ENCODE measurements around the gene IFIT5.

DNA sequence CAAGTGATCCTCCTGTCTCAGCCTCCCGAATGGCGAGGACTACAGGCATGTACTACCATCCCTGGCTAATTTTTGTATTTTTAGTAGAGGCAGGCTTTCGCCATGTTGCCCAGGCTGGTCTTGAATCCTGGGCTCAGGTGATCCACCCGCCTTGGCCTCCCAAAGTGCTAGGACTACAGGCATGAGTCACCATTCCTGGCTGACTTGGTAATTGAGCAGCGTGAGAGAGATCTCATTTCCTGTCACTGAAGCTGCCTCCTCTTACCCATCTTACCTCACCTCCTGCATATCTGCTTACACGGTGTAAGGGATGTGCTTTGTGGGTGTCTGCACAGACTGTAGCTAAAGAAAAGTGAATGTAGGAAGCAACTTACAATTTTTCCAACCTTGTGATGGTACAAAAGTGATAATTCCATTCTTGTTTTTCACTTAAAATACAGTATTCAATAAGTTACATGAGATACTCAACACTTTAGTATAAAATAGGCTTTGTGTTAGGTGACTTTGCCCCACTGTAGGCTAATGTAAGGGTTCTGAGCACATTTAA is 9.8 kb downstream of the IFIT3 start:
- RRBS = no CpG with 5 or more reads among the region's 6 CpGs

DNA sequence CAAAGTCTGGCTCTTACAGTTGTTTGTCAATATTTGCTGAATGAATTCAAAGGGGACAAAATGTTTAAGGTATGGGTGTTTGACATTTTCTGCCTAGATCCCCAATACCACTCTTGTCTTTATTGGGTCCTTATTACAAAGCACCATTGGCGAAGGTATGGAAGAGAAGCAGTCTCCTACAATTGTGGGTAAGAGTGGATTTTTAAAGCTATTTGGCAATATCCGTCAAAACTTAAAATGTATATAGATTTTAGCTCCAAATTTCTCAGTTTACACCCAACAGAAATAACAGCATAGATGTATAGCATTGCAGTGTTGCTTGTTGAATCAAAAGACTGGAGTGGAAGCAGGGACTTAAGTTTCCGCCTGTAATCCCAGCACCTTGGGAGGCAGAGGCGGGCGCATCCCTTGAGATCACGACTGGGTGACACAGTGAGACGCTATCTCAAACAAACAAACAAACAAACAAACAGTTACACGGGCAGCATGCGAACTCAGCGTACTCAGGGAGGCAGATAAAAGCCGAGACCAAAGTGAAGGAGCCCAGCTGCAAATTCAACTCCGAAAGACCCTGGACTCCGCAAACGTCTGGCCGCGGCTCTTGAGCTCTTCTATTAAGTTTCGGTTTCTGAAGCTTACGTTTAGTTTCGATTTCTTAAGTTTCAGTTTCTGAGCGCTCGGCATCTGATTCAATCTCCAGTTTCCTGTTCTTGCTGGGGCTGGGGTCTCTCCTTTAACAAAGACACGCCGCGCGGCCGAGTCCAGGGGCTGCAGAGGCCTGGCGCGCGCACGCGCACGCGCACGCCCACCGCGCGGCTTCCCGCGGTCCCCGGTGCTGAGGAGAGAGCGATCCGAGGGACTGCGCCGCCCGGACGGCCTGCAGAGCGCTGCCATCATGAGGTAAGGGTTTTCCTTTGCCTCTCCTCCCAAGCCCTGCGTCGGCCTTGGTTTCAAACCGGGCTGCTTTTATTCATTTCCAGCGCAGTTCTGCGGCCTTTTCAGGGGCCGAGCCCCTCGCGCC is at the start of gene IFIT5:
Gene IFIT5 (plus strand): TSS at position 665 of the 1,021 bp plus-strand sequence.
- RRBS = under 1% methylated on average over 11 of the region's 55 CpGs

- RRBS = no CpG with 5 or more reads among the region's 1 CpG
Observed at GRCh38 chr10:89556461-89556817, 21.0 kb upstream of the SLC16A12 start.

- RRBS = no CpG with 5 or more reads among the region's 2 CpGs
Observed at GRCh38 chr10:89602840-89603478, 42.1 kb downstream of the PANK1 start.

DNA sequence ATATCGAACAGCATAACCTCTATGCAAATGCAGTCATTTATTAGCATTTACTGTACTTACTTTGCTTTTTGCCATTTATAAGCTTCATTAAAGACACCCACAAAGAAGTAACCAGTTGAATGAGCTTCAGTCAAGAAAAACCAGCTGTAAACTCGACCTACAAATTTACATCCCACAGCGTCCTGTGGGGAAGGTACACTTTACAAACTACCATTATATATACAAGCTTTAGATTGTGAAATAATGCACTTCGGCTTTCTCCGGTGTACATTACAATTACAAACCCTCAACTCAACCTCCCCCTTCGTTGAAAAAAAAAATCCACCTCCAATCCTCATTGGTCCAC is 1.4 kb downstream of the PANK1 start:
- RRBS = 0% methylated on average over 1 of the region's 6 CpGs

GRCh38 chr10:89643983-89644874 is 813 bp downstream of the PANK1 start:
- RRBS = 2% methylated on average over 28 of the region's 68 CpGs

- RRBS = no CpG with 5 or more reads among the region's 4 CpGs
Observed at GRCh38 chr10:89702478-89702878, 1.1 kb downstream of the KIF20B start.

DNA sequence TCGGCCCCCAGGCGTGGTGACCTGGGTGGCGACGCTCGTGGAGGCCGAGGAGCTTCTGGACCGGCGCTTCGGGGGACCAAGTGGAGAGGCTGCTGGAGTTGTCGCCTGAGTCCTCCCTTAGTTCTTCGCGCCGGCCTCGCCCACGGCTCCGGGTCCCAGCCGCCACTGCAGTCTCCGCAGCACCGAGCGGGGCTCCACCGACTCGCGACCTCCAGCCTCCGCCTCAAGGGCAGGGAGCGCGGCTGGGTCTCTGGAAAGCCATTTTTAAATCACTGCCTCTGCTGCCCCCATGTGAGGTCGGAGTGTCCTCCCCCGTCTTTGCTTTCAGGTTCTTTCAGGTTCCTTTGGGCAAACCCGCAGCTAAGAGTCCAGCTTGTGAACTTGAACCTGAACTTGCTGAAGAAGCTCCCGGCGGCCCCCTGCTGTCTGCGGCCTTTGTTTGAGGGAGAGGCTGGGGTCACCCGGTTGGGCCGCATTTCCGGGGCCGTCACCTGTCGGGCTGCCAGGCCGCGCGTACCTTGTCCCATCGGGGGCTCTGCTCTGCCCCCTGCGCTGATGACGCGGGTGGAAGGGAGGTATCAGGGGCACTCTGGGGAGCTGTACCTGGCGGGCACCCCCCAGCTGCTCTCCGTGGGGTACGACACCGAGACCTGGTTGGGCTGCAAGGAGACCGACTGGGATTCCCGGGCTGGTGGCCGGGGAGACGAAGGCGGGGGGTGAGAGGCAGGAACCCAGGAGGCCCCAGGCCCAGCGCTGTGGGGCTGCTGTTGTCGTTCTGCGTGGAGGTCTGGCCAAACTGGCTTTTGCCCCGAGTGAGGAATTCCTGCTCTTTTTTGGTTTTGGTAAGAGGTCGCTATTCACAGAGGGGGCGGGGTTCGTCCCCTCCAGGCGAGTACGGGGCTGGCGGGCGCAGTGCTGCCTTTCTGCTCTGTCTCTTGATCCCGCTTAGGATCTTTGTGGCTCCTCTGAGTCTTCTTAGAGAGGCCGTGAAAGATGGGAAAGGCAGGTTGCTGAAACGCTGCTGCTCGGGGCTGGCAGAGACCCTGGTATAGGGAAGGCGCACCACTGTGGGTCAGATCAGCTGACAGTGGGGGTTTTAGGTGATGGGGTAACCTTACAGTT is 136.3 kb downstream of the KIF20B start:
- RRBS = 4% methylated on average over 17 of the region's 69 CpGs

GRCh38 chr10:90913681-90914253 is 7.1 kb downstream of the ANKRD1 start:
- RRBS = no CpG with 5 or more reads among the region's 2 CpGs

DNA sequence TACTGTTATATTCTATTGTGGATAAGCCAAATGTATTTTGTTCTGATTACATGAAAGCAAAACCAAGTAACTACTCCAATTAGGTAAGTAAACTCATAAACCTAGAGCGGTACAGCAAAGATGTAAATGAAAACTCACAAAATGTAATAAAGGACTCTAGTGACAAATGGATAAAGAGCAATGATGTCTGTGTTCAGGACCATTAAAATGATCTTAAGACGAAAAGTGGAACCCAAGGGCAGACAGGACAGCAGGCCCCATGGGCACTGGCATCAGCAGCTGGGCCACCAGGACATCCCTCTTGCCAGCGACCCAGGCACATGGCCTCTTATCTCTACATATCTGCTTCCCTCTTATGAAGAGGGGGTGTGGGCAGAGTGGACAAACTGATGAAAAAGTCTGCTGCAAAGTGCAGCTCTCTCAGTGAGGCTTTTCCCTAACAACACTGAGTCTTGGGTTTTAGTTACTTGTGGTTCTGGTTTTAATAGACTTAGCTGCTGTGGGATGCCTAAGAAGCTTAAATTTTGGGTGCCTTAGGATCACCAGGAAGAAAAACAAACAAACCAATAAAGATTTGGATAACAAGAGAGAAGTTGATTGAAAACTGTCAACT is 44.8 kb upstream of the ANKRD1 start:
- RRBS = no CpG with 5 or more reads among the region's 3 CpGs

DNA sequence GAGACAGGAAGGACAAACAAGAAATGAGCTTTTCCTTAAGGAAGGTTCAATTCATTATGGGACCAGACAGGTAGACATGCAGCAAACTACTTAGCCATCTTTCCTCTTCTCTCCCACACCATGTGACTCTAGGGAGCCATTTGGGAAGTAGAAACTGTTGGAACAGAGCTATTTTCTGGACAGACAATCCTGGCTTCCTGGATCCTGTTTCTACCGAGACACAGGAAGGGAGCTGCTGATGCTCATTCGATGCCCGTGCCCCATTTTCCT is 46.0 kb upstream of the ANKRD1 start:
- RRBS = no CpG with 5 or more reads among the region's 3 CpGs

DNA sequence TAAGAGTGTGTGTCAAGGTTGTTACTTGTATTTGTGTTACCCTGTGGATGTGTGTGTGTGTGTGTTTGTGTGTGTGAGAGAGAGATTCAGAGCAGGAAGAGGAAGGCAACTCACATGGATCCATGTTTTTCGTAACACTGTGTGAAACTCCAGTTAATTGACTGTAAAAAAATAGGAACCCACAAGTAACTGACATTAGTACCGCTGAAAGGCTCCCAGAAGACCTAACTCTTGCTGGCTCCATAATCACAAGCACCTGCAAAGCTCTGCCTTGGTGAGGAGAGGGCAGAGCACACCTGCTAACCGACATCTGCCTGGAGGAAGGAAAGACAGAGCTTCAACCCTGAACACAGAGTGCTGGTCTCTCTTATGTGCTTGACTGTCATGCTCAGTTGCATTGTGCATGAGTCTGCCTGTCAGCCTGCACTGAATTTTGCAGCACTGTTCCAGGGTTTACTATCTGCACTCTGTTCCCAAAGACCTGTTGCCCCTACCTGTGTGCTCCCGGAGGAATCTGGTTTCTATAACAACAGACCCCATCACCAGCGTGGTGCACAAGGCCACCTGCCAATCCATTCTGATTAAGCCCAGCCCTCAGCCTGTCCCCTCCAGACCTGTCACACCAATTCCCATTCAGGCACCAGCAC is 63.1 kb upstream of the ANKRD1 start:
- RRBS = no CpG with 5 or more reads among the region's 5 CpGs

DNA sequence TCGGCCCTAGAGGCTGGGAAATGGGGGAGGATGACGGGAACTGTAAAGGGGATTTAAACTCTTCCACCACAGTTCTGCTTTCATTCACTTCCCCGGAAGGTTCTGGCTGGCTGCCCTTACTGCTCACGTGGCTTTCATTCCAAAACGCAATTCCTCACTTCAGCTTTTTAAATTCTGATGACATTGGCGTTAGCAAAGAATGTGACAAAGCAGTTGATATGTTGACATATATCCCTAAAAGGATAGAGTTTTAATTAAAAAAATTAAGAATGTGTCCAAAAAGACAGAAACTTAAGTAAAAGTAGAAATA is 114.0 kb upstream of the ANKRD1 start:
- RRBS = no CpG with 5 or more reads among the region's 6 CpGs

GRCh38 chr10:91167280-91167852 is 53.1 kb upstream of the PCGF5 start:
- RRBS = no CpG with 5 or more reads among the region's 2 CpGs

DNA sequence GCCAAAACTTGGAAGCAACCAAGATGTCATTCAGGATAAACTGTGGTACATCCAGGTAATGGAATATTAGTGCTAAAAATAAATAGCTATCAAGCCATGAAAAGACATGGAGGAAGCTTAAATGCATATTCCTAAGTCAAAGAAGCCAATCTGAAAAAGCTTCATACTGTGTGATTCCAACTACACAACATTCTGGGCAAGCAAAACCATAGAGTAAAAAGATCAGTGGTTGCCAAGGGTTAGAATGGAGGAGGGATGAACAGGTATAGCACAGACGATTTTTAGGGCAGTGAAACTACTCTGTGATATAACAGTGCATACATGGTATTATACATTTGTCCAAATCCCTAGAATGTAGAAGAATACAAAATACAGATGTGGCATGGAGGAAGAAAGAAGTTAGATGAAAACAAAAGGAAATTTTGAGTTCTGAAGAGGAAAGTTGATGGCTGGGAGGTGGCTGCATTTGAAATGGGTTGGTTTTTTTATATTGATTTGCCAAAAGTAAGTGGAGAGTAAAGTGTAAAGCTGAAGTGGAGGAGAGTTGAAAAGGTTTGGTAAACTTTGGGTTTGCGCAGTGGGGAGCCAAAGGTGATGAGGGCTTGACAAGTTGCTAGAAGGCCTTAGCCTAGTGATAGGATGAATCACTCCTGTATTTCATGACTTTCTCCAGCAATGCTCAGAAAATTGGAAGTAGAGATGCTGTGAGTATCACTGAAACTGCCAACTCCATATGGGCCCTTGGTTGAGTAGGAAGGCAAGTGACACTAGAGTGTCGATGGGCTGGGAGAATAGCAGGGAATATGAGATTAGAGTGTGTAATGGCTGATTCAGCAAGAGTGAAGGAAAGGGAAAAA is 49.4 kb upstream of the PCGF5 start:
- RRBS = no CpG with 5 or more reads among the region's 3 CpGs

DNA sequence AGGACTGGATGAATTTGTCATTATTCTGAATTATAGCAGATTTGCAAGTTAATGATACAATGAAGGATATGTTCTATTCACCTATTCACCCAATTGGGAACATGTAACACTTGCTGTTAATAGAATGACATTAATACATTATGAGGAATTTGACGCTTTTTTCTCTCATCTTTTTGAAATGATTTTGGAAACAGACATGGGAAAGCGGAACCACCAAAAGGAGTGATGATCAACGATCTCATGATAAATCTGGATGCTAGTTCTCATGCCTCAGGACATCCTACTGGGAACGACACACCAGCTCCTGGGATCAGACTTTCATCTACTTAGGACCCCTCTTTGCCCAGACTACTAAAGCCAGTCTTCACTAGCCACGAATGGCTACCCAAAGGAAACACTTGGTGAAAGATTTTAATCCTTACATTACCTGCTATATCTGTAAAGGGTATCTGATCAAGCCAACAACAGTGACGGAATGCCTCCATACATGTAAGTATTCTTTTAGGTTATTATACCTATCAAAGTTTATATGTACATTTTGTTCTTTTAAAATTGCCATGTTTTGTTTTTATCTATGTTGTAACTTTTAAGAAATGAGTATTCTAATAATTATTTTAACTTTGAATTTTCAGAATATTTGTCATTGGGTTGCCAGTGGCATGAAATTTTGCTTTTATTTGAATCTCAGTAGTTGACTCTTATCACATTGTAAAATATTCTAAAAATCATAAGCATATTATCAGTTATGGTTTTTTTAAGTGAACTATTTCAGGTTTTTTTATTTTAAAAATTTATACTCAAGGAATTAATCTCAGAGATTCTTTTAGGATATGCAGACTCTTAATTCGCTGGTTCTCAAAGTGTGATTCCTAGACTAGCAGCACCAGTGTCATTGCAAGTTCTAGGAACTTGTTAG is 2.3 kb downstream of the PCGF5 start:
- RRBS = no CpG with 5 or more reads among the region's 7 CpGs

GRCh38 chr10:91246018-91246790 is 25.7 kb downstream of the PCGF5 start:
- RRBS = no CpG with 5 or more reads among the region's 2 CpGs

DNA sequence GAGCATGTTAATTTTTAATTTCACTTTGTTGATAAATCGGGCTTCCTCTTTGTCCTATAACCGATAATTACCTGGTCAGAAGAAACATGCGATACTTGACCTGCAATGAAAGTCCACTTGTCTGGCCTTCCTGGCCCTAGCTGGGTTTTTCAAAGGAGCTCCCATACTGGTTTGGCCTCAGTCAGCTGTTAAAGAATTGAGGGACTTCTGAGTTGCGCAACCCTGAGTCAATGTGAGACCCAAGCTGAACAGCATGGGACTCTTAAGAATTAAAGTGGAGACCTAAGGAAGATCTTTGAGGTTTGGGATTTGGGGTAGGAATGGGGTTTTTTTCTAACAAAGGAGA is 76.0 kb downstream of the PPP1R3C start:
- RRBS = no CpG with 5 or more reads among the region's 4 CpGs

- RRBS = no CpG with 5 or more reads among the region's 6 CpGs
Observed at GRCh38 chr10:91598523-91598983, 34.3 kb downstream of the PPP1R3C start.

- RRBS = no CpG with 5 or more reads among the region's 2 CpGs
Observed at GRCh38 chr10:91632061-91632307, 887 bp downstream of the PPP1R3C start.

Measured in aortic smooth muscle cell (primary cell).